Left lung (tissue), 1 donor: Measurements from ENCODE around the genes GABRR1 and ANKRD6.

GRCh38 chr6:89164026-89164733, 18.3 kb downstream of the PM20D2 start:
- PRO-cap, result no peak

GRCh38 chr6:89217161-89217710, at the start of gene GABRR1:
GABRR1 (minus strand) TSS chr6:89217358.
- PRO-cap, result no peak

GRCh38 chr6:89354045-89354533, 1.6 kb upstream of the UBE2J1 start:
- PRO-cap, result no peak

DNA sequence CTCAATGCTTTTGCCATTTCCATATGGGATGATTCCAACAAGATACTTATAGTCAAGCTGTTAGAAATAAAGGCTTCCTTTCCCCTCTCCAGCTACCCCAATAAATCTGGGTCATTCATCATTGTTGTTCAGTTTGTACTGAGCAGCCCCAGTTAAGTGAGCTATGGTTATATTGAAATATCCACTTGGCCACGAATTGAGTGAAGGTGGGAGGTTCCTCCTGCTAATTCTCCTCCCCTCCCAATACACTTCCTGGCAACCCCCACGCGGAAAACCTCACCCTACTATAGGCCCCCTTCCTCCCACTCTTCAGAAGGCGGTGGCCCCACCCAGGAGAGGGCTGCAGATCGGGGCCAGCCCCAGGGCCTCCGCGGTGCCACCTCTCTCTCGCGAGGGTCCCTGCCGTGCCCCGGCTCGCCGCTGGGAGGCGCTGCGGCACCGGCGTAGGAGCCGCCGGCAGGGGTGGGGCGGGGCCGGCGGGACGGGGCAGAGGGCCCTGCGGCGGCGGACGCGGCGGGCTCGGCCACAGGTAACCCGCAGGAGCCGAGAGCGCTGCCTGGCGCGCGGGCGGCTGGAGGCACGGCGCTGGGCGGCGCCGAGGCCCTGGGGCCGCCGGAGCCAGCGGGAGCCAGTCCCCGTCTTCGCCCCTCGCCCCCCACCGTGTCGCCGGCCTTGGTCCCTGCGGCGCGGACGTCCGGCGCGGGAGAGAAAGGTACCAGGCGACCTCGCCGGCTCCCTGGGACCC, at the start of gene ANKRD6:
TSS of gene ANKRD6 (plus strand) at position 489 of the 745 bp plus-strand sequence.
- PRO-cap, result unidirectional peak, plus-strand start at position 312 of the sequence; unidirectional peak, plus-strand start at position 489 of the sequence

- PRO-cap, result no peak
These were observed 76.1 kb downstream of the LYRM2 start for GRCh38 chr6:89562475-89562840.

DNA sequence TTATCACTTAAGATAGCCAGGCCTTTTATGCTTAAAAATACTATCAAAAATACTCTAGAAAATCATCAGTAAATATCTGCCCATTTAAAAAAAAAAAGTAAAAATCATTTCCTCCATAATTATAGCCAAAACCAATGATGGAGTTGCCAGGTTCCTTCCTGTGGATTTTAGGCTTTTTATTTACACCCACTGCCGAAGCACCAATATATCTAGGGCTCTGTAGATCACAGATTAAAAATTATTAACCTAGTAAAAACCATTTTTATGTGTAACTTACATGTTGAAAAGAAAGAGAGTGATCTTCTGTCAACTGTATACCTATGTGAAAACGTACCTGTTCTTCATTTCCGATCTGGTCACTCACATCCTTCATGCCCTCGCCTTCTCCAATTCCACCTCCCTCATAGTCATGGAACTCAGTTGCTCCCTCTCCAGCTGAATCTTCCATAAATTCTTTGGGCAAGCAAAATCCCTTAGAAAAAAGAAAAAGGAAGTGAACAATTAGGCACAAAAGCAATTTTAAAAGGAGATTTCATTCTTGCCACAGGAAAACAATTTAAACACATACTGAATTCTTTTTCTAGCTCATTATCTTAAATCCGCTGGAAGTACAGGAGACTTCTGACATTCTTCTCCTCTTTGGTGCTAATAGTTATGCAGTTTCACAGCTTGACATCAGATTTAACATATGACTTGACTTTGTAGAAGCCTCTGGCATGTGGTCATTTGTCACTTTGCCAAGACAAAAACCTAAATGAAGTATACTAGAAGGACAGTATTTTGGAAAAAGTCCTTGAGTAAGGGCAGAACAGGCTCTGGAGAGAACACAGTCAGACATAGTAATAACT, 29.4 kb upstream of the LYRM2 start:
- PRO-cap, result no peak

- PRO-cap, result no peak
These were observed 34.5 kb upstream of the LYRM2 start for GRCh38 chr6:89672902-89673532.

DNA sequence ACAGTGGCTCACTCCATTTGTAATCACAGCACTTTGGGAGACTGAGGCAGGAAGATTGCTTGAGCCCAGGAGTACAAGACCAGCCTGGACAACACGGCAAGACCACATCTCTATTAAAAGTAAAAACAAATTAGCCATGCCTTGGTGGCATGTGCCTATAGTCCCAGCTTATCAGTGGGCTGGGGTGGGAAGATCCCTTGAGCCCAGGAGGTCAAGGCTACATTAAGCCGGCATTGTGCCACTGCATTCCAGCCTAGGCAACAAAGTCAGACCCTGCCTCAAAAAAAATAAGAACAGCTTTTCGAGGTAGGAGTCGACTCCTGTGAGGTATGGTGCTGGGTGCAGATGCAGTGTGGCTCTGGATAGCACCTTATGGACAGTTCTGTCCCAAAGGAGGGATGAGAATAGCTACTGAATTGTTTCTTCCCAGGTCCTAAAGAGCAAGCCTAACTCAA, 82.3 kb upstream of the LYRM2 start:
- PRO-cap, result bidirectional peak, plus-strand start at position 298 of the sequence, minus-strand start at position 283 of the sequence

- PRO-cap, result no peak
These were observed 189.7 kb downstream of the GJA10 start for GRCh38 chr6:90083862-90084485.

DNA sequence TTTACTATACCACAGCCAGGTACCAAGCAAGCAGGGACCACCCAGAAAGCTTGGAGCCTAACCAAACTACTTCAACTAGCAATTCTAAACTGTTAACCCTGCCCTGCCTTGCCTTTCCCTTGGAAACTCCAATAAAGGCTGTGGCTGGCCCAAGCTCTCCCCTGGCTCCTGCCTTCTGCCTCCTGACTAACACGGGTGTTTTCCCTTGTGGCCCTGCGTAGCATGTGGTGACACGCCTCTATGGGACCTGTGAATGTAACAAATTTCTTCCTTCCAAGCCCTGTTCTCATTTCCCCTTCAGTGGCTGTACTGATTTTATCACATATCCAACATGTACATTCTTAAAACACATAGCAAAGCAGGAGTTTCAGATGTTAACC, 120.8 kb downstream of the BACH2 start:
- PRO-cap, result no peak

- PRO-cap, result no peak
These were observed 111.7 kb downstream of the BACH2 start for GRCh38 chr6:90184802-90185564.

DNA sequence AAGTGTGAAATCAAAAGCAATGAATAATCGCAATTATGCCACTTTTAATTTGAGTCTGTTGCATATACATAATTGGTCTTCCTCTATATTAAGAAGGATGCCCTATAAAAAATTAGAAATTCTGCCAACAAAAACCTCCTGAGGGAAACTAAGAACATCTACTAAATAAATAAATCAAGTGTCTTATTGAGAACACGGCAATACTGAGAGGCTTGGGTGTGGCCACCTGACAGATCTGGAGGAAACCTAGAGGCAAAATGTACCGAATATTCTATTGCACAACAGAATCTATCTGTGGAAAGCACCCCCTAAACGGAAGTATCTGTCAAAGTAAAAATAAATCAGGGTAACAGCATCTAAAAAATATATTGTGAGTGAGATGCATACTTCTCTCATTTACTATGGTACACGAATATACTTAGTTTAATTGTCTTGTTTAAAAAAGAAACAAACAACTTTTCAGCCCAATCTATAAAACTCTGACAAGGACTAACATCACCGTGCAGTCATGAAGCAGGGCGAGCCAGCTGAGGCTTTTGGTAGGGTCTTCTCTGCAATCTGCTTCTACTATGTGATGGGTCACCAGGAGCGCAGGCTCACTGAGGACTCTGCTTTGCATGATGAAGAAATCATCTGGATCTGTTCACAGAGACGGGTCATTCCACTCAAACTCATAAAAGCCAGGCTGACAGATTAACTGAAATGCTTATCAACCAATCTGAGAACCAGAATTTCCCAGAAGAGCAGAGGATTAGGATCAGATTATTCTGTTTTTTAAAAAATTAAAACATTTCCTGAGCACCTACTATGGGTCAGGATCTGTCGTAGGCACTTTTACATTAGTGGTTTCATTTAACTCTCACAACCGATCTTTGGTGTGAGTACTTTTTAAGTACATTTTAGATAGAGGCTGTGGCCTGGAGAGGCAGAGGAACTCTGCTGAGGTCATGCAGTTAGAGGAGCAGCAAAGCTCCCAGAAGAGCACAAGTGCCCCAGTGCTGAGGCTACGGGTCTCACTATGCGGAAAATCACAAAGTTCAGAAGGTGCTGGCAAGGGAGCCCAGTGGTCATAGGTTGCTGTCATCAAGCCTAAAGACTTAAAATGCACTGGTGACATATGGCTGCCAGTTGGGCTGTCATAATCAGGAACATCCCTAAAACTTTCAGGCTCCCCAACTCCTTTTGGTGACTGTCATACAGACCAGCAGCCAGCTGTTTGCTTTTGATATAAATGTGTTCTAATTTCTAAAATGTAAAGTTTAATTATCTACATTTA, 109.2 kb downstream of the BACH2 start:
- PRO-cap, result no peak

GRCh38 chr6:90233205-90233594, 63.4 kb downstream of the BACH2 start:
- PRO-cap, result no peak

DNA sequence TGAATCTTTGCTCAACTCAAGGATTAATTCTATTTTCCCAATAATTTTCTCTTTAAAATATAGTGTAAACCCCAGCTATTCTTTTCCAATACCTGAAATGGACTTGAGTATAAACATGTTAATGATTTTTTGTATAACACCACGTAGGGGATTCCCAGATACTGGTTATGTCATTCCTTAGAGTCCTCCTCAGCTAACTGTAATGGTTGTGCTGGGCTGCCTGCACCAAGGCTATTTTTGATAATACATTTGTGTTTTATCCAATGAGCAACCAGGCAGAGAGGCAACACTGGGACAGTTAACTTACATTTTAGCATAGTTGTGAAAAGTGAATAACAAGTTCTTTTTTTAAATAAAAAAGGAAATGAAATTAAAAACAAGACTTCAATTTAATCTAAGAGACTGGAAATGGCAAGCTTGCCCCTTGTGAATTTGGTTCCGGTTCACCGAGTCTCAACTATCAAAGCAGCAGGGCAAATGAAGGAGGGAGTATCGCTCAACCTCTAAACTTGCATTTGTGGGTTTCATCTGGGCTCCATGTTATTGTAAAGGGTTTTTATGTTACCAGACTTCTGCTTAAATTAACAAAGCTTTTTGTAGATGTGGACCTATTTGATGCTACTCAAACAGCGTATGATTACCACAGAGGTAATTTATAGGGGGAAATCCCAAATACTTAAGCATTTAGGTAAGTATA, 18.8 kb upstream of the BACH2 start:
- PRO-cap, result no peak

DNA sequence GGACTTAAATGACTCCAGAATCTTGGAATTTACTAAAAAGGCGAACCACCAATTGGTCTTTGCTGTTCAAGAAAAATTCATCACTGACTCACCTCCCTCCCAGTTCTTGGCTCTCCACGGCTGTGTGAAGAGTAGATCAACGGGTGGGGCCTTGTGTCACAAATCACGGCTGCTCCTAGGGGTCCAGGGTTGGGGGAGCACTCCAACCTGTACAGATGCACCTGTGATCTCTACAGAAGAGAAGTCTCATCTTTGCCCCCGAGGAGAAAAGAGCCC, 79.5 kb upstream of the BACH2 start:
- PRO-cap, result no peak

- PRO-cap, result no peak
These were observed 128.5 kb downstream of the MAP3K7 start for GRCh38 chr6:90458335-90458781.

DNA sequence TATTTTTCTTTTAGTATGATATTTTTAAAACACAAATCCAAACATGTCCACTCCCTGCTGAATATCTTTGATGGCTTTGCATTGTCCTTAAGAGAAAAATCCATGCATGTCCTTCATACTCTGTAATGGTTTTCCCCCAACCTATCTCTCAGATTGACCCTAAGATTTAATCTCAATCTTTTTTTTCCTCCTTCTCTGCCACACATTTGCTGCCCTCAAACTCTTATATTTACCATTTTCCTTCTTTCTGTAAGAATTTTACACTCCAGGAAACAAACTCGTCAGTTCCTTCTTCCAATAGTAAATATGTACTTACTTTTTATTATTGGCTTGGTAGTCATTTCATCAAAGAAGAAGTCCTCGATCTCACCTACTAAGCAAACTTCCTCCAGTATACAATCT, 673.5 kb downstream of the EPHA7 start:
- PRO-cap, result no peak

DNA sequence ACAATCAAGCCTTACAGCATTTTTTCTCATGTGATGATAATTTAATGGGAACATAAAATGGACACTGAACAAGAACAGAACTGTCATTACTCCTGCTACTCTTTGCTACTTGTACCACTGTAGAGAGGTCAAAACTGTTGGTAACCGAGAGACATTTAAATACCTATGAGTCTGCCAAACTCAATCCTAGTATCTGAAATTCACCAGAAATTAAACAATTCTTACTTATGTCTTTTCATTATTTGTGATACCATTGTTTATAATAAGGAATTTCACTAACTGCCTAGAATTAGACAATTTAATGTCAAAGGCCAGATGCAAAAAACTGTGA, 197.6 kb downstream of the EPHA7 start:
- PRO-cap, result no peak

DNA sequence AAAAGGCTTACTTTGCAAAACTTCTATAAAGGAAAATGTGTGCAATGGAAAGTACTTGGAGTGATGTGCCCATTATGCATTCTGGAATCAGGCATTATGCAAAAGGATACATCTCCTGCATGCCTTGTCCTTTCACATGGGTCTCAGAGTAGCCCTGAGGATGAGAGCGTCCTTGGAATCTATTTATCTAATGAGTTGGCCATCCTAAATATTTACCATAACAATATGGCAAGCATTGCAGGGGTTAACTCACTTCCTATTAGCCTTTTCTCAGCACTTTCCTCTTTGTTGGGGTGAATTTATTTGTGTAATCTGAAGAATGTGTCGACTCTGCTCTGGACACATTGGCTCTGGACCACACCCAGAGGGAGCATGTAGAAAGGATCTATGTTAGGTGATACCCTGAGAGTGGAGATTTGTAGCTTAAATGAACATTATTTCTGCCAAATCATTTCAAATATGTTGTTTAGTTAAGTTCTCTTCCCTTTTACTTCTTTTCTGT, 756.9 kb upstream of the MMS22L start:
- PRO-cap, result no peak

GRCh38 chr6:98823816-98825135, 10.1 kb upstream of the POU3F2 start:
- PRO-cap, result no peak